Spinal cord (tissue), 3 donors: ENCODE measurements around the genes SPTLC2 and GALC.

- PRO-cap: no peak
- RAMPAGE, long total RNA: no peak
These were observed 1.1 kb downstream of the AHSA1 start for GRCh38 chr14:77458980-77459453.

- PRO-cap: no peak
- RAMPAGE, long total RNA: no peak
These were observed 3.2 kb downstream of the SPTLC2 start for GRCh38 chr14:77613268-77613611.

DNA sequence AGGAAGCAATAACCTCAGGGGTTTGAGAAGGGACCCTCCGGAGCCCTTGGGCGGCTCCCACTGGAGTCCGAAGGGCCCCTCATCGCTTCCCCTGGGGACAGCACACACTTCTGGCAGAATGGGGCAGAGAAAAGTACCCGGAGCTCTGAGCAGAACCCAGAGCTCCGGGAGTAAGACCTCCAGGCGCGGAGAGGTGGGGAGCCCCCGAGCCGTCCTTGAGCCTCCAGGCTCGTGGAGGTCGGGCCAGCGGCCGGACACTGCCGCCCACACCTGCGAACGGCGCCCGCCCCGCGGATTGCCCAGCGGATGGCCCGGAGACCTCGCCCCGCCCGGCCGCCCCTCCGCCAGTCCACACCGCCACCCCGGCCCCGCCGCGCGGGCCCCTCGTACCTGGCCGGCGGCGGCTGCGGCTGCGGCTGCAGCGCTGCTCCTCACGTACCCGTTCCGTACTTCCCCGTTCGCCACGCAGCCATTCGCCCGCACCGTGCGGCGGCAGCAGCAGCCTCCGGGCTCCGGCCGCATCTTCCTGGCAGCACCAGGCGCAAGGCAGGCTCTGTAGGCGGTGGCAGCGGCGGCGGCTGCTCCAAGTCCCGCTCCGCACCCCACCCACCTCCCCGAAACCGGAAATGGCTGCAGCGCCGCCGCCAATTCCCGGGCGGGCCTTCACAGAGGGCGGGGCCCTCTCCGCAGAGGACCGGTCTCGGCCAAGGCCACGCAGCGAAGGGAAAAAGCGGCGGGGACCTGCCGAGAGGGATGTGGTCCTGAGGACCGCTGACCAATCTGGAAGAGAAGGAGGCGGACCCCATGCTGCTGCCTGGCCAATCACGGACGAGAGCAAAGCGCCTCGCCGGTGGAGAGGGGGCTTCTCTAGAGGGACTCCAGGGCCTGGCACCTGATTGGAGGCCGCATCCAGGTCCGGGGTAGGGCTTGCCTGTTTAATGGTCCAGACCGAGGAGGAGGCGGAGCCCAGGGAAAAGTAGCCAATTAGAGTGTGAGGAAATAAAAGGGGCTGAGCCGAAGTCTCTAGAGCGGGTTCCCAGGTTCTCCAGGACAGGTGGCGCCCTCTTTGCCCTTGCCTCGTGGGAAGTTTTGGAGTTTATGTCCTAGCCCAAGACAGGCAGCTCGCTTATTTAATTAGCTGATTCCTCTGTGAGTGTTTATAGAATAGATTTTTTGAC lies at the start of gene SPTLC2:
TSS of gene SPTLC2 (minus strand) at position 580 of the 1,178 bp plus-strand sequence.
- PRO-cap: no peak
- RAMPAGE, long total RNA: start-site peak on the minus strand centred at position 576 of the sequence, 99 bp wide, 666 and 561 reads in 2 replicates

DNA sequence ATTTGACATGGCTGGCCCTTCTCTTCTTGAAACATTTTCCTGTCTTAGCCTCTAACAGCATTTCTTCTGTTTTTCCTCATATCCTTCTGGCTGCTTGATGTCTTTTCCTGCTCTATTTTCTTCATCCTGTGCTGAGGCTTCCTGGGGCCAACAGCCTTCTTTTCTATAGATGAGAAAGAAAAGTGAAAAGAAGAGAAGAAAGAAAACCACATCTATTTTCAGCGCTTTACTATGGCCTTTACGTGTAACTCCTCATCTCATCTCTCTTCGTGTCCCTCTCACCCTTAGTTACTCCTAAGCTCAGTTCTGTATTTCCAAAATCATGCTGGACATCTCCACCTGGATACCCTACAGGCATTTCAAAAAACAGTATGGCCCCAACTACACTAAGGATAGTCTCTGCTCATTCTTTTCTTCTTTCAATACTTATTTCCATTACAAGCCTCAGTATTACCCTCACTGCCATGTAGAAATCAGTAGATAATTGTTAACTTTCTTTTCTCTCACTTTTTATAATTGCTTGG lies 20.1 kb downstream of the ALKBH1 start:
- PRO-cap: no peak
- RAMPAGE, long total RNA: no peak

GRCh38 chr14:77981599-77981921 lies 181.7 kb downstream of the ADCK1 start:
- PRO-cap: no peak
- RAMPAGE, long total RNA: no peak

- PRO-cap: no peak
- RAMPAGE, long total RNA: no peak
These were observed 386.2 kb downstream of the DIO2 start for GRCh38 chr14:79824961-79825673.

DNA sequence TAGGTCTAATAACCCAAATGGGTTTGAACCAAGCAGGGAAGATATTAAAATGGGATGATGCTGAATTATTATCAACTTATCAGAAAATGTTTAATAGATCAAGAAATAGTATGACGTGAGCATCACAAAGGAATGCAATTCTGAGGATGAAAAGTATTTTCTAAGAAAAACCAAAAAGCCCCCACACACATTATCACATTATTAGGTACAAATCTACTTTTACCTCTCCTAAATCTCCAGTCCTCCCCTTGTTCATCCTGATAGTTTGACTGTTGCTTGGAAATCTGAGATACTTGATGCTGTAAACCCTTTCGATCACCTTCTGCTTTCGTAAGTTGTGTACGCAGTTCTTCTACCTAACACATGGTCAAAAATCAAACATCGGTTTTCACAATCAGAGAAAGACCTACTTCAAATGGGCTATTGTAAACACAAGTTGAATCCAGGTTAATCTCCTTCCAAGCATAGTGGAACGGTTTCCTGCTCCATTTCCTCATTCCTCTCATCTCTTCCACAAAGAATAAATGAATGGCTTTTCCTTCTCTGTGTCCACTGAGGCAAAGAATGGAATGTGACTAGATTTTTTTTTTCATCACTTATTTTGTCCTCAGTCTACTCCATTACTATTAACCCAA lies 105.4 kb downstream of the CEP128 start:
- PRO-cap: no peak
- RAMPAGE, long total RNA: no peak

DNA sequence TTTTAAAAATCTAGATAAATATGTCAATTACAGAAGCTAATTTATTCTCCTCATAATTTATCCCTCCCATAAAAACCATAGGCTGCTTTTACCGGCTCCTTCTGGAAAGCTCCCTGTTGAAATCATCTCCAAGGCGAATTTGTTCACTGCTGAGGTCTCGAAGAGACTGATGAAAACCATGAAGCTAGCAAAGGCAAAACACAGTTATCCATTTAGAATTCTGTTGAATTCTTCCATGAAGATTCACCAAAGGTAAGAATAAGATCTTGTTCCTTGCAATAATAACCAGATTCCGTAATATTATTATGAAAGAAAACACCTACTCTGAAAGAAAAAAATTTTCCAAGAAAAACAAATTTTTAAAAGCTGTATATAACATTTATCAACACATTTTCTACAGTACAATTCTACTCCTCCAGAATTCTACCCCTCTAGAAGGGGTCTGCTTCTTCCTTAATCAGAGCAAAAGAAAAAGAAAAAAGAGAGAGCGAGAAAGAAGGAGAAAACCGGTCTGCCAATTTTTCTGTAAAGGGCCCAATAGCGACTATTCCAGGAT lies 41.6 kb downstream of the CEP128 start:
- PRO-cap: no peak
- RAMPAGE, long total RNA: no peak

DNA sequence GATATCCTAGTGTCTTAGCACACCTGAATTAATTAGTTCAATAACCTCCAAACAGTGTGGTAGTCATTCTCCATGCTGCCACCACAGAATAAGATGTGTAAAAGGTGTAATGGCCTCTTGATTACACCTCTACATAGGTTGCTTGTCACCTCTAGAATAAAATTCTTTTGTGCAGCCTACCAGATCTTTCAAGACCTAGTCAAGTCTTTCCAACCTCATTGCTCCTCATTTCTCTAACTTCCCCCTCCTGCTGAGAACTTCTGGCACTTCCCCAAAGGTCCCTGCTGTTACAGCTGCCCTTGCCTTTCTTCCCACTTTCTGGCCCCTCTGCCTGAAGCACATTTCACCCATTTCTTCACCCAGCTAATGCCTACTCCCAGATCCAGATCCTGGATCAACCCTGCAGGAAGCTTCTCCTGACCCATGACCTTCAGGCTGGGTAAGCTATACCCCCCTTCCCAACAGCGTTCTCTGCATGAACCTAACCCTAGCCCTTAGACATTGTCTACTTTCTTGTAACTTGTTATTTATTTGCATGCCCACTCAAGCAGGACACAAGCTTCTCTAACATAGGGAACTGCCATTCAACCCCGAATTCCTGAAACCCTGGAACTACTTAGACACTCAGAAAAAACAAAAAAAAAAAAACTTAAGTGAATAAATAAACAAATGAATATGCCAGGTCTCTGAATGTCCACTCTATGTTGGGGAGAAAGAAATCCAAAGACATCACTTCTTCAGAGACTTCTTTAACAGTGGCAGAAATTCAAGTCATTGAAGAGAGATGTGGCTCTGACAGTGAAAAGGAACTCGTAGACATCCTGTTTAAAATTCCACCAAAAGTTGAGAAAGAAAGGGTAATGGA lies 1.6 kb downstream of the TSHR start:
- PRO-cap: no peak
- RAMPAGE, long total RNA: no peak

DNA sequence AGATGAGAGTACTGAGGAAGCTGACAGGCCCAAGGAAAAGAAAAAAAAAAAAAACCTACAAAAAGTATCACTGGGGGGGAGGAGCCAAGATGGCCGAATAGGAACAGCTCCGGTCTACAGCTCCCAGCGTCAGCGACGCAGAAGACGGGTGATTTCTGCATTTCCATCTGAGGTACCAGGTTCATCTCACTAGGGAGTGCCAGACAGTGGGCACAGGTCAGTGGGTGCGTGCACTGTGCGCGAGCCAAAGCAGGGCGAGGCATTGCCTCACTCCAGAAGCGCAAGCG lies 106.7 kb downstream of the GTF2A1 start:
- PRO-cap: no peak
- RAMPAGE, long total RNA: no peak

DNA sequence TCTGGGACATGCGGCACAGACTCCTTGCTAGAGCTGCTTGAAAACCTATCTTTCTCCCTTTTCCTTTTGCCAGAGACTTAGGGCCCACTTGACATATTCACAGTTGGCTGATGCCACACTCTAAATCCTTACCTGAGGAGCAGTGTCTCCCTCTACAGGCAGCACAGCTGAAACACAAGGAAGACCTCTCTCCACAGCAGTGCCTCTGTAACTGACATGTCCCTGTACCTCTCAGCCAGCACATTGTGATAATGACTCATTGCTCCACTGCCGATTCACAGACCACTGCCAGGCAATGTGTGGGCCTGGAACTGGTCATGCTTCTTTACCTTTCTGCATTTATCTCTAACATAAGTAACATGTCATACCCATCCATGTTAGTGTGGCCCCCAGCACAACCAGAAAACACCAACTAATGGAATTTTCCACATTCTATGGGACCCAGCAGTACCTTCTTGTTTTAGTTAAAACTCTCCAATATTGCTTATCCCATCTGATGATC lies 56.6 kb downstream of the GTF2A1 start:
- PRO-cap: no peak
- RAMPAGE, long total RNA: no peak

DNA sequence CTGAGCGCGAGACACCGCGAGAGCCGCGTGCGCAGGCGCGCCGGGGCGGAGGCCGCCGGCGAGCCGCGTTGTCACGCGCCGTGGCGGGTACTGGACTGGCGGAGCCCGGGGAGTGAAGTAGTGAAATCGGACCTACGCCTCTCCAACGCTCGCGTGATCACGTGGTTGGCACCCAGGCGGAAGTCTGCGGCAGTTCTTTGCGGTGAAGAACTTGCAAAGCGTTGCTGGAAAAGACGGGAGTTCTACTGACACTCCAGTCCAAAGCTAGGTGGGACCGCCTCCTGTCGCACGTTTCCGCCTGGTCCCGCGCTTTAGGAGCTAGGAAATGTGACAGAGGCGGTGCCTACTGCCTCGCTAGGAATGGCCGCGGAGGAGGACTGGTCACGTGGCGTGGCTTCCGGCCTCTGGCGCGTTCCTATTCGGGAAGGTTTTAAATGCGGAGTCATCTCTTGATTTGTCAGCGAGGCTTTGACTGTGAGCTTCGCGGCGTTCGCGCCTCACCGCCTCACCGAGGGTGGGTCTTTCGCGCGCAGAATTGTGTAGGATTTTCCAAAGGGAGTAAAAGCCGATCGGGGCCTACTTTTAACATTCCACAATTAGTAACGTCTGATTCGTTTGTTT lies 363 bp upstream of the GTF2A1 start:
- PRO-cap: no peak
- RAMPAGE, long total RNA: no peak

DNA sequence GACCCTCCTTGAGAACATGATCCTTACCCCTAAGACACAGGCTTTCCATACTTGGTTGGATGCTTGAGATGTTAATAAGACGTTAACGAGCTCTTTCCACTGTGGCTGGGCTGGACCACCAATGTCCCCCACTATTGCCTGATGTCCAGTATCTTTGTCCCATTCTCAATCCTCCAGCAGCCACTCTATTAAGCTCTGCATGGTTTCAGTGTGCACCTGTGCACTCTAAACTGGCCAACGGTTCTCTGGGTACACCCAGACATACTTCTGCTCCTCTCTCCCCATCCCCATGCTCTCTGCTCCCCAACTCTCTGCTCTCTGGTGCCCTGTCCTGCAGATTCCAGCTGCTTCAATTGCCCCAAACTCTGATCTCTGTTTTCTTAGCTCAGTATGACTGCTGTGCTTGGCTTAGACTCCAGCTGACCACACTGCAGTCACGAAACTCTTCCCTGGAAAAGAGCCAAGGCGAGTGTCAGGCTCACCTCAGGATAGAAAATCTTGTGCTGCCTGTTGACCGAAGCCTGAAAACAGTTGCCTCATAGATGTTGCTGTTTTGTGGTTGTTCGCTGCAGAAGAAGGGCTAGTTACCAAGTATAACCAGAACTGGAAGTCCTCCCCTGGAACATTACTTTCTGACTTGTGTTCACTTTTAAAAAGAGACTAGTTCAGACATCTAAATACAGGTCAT lies 6.6 kb upstream of the STON2 start:
- PRO-cap: no peak
- RAMPAGE, long total RNA: no peak

GRCh38 chr14:84099051-84099301 lies 1431.0 kb upstream of the FLRT2 start:
- PRO-cap: no peak
- RAMPAGE, long total RNA: no peak

DNA sequence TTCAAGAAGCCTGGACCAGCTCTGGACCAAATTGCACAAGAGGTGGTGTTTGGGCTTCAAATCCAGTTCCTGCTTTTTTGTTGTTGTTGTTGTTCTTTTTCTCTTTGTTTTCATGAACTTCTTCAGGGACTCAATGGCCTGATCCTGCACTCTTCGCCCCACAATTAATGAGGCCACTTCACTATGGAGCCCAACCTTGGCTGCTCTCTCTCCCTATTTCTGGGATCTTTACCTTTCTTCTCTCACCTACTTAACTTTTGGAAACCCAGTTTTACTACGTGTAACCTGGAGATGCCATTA lies 38.5 kb downstream of the FLRT2 start:
- PRO-cap: no peak
- RAMPAGE, long total RNA: no peak

DNA sequence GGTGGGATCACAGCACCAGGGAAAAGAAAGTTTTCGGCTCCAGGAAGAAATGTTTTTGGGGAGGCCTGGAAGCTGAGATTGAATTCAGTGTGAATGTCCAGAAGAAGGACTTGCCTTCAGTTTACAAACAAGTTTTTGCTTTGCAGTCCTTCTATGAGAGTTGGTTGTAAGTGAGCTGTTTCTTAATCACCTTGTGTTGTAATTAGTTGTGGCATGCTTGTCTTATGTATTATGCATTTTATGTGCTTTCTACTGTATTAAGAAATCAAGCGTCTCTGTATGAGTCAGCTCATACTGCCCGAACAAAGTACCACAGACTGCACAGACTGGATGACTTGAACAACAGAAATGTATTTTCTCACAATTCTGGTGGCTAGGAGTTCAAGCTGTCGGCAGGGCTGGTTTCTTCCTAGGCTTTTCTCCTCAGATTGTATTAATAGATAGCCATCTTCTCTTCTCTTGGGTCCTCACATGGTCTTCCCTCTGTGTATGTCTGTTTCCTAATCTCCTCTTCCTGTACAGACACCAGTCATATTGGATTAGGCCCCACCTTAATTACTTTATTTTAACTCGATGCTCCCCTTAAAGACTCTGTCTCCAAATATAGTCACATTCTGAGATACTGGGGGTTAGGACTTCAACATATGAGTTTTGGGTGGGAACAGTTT lies 77.7 kb downstream of the FLRT2 start:
- PRO-cap: no peak
- RAMPAGE, long total RNA: no peak

DNA sequence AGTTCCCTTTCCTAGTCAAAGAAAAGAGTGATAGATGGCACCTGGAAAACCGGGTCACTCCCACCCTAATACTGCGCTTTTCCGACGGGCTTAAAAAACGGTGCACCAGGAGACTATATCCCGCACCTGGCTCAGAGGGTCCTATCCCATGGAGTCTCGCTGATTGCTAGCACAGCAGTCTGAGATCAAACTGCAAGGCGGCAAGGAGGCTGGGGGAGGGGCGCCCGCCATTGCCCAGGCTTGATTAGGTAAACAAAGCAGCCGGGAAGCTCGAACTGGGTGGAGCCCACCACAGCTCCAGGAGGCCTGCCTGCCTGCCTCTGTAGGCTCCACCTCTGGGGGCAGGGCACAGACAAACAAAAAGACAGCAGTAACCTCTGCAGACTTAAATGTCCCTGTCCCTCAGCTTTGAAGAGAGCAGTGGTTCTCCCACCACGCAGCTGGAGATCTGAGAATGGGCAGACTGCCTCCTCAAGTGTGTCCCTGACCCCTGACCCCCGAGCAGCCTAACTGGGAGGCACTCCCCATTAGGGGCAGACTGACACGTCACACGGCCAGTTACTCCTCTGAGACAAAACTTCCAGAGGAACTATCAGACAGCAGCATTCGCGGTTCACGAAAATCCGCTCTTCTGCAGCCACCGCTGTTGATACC lies 782.6 kb downstream of the FLRT2 start:
- PRO-cap: no peak
- RAMPAGE, long total RNA: no peak

DNA sequence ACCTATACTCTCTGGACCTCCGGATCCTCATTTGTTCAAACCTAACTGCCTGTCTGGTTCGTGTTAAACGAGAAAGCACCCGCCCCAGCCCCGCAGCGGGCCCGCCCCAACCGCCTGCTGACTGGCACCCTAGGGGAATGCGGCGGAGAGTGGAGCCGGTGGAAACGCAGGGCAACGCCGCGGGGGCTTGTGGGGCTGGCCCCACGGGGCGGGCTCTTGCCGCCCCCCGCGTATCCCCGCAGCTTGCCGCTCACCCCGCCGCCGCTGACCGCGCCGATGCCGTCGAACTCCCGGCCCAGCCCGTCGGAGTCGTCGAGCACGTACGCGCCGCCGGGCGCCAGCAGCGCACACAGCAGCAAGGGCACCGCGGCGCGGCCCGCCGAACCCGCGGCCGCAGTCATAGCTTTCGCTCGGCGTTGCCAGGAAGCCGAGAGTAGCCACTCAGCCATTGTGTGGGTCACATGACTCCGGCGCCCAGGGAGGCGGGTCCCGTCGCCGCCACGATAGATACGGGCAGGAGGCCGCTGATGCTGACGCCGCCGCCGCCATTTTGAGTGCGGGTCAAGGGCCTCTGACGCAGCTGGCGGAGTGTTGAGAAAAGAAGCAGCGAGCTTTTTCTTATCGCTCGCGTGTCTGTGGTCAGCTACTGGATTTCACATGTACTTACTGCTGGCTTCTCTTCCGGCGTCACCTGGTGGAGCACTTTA lies at the start of gene GALC:
TSS of gene GALC (minus strand) at position 467 of the 707 bp plus-strand sequence.
- PRO-cap: no peak
- RAMPAGE, long total RNA: no peak

DNA sequence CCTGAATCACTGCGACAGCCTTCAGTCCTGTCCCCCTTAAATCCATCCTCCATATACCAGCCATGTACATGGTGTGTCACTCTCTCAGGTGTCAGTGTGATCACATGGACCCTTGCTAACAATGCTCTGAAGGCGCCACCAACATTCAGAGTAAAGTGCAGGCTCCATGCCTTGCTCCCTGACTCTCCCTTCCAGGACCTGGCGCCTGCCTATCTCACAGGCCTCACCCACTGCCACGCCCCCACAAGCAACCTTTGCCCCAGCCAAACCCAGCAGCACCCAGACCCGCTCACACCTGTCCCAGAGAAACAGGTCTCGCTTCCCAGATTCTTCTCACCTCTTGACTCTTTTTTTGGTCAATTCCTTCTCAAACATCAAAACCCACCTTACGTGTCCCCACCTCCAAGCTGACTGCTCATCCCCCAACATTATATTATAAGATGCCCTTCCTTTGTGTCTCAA lies 52.3 kb downstream of the KCNK10 start:
- PRO-cap: no peak
- RAMPAGE, long total RNA: no peak

DNA sequence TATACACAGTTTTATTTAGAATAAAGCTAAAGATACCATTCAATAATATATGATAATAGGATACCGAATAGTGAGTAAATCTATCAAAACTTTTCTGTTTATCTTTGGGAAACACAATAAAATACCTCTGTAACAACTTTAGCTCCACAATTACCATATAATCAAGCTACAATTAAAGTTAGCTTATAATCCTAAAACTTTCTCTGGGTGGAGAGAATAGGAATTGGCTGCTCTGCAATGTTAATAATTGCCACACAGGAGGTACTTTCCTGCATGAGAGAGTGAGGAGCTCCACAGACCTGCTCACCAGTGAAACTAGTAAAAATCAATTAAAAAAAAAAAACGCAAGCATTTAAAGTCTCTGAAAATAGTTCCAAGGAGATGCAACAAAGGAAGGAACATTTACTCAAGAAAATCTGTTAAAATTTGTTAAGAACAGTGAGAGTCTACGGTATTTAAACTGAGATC lies 110.6 kb downstream of the EML5 start:
- PRO-cap: no peak
- RAMPAGE, long total RNA: no peak